ENCODE data around the gene SIX4.

GRCh38 chr14:57999450-57999935, 133.6 kb upstream of the SLC35F4 start:
- PRO-cap = no peak
- RAMPAGE, long total RNA, 4 experiments = start-site peak on the minus strand in 1 of 4 experiments, at chr14:57999741-57999828 at its widest, 6 reads per replicate

DNA sequence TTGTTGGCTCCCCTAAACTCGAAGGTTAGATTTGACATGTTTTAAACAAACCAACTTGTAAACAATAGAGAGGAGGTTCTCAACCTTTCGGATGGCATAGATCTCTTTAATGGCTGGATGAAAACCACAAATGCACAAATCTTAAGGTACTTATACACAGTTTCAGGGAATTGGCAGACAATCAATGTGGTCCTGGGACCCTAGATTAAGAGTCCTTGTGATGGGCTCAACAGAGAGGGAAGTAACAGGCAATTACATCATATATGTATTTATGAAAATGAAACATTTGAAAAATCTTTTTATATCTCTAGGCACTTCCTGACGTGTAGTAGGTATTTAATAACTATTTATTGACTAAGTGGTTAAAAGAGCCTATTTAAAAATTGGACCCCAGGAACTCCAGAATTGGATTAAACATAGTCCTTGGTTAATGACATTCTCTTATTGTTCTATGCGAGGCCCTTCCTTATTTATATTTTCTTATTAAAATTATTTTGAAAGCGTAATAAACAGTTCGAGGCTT, 928 bp downstream of the ACTR10 start:
- PRO-cap = no peak
- RAMPAGE, long total RNA, 4 experiments = no peak in any of the 4 experiments

GRCh38 chr14:58238364-58239328, 6.0 kb upstream of the PSMA3 start:
- PRO-cap = no peak
- RAMPAGE, long total RNA, 4 experiments = no peak in any of the 4 experiments

GRCh38 chr14:58331046-58331550, 32.7 kb downstream of the ARID4A start:
- PRO-cap = no peak
- RAMPAGE, long total RNA, 4 experiments = no peak in any of the 4 experiments

DNA sequence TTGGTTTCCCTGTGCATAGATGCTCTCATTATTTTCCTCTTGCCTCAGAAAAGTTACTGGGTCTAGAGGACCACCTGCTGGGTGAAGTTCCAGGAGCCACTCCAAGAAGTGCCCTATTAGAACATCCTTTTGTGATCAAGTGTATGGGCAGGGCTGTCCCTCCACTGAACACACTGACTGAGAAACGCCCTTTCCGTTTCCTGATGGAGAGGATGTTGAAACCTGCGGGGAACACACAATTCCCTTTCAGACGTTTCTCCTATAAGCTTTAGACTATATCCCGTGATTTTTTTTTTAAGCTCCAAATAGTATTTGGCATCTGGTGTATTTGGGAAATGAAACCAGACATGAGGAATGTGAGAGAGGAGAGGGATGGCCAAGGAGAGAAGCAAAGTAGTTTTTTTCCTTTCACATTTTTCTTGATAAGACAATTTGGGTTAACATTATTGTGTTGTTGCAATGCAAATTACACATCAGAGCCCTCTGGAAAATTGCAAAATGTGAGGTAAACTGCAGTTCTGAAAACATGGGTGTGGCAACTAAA, 66.7 kb downstream of the DAAM1 start:
- PRO-cap = no peak
- RAMPAGE, long total RNA, 4 experiments = no peak in any of the 4 experiments

GRCh38 chr14:59447335-59448116, 17.7 kb downstream of the GPR135 start:
- PRO-cap = no peak
- RAMPAGE, long total RNA, 4 experiments = start-site peak on the minus strand in 1 of 4 experiments, at chr14:59447711-59447927 at its widest, 8 reads per replicate

DNA sequence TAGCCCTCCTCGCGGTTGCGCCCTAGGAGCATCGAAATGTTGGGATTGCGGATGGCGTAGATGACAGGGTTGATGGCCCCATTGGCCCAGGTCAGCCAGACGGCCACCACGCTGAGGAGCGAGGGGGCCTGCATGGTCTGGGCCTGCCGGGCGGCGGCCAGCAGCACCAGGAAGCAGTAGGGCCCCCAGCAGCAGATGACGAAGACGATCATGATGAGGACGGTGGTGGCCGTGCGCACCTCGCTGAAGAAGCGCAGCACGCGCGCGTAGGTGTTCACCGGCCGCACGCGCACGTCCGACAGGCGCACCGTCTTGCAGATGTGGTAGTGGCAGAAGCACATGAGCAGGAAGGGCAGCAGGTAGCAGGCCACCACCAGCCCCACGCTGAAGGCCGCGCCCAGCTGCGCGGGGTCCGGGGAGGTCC, 1.2 kb downstream of the GPR135 start:
- PRO-cap = no peak
- RAMPAGE, long total RNA, 4 experiments = no peak in any of the 4 experiments

DNA sequence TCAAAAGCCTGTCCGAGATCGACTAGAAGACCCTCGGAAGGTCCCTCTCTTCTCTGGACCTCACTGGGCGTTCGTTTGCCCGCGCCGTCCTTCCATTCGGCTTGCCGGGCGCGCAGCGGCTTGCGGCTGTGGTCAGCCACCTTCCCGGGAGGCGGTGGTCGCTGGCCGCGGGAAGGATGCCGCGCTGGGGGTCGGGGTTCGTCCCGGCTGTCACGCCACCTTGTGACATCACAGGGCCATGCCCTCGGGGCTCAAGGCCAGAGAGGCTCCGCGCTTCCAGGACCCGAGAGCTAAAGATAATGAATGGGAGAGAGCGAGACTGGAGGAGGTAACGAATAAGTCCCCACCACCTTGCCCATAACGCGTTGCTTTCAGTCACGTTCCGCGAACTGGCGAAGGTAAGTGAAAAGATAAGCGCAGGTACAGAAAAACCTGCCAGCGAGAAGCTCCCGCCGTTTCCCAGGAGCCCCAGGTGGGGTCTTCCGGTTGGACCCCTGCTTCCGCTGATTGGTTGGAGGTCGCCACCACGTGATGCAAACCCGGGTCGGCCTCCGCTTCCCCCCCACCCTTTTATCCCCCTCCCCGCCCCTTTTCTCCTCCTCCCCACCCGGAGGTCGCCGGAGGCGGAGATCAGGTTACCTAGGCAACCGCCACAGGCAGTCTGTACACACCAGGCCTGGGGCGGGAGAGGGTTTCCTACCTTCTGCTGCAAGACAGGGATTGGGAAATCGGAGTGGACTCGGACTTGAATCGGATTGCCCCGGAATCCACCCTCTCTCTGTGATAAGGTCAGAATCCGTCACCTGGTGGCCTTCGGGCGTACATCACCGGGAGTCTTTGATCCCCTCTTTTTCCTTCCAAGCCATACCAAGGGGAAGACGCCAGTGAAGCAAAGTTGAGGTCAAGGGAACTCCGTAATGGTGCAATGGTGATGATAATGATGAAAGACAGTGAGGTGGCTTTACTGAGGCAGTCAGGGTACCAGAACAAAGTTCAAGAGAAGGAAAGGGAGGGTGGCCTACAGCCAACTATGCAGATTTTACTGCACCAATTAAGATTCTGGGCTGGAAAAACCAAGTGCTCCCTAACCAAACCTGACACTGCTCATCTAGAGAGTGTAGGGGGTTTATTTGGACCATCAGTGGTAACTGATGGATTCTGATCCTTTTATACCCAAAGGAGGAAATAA, 49.3 kb upstream of the RTN1 start:
- PRO-cap = no peak
- RAMPAGE, long total RNA, 4 experiments = no peak in any of the 4 experiments

GRCh38 chr14:60166144-60166629, 989 bp upstream of the DHRS7 start:
- PRO-cap = no peak
- RAMPAGE, long total RNA, 4 experiments = no peak in any of the 4 experiments

- PRO-cap = no peak
- RAMPAGE, long total RNA, 4 experiments = no peak in any of the 4 experiments
Measured at GRCh38 chr14:60244998-60245529, 4.0 kb upstream of the PPM1A start.

DNA sequence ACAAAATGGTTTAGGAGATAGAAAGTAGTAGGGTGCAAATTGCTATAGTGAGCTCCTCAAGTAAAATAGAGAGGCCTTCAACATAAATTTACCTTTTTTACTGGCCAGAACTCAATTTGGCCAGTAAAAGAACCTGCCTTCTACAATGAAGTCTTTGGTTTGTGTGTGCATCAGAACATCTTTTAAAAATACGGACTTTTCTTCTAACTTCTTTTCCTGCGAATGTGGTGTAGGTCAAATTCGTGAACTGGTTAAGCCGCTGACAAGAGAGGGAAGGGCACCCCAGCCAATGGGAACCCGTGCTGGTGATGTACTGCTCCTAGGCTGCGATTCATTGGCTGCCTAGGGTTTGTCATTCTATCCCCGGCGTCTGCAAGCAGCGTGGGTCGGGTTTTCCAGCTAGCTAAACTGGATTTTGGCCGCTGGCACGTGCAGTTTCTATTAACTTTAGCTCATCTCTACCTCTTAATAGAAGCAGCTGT, 1.2 kb upstream of the PPM1A start:
- PRO-cap = unidirectional peak, plus-strand start at position 360 of the sequence
- RAMPAGE, long total RNA, 4 experiments = no peak in any of the 4 experiments

DNA sequence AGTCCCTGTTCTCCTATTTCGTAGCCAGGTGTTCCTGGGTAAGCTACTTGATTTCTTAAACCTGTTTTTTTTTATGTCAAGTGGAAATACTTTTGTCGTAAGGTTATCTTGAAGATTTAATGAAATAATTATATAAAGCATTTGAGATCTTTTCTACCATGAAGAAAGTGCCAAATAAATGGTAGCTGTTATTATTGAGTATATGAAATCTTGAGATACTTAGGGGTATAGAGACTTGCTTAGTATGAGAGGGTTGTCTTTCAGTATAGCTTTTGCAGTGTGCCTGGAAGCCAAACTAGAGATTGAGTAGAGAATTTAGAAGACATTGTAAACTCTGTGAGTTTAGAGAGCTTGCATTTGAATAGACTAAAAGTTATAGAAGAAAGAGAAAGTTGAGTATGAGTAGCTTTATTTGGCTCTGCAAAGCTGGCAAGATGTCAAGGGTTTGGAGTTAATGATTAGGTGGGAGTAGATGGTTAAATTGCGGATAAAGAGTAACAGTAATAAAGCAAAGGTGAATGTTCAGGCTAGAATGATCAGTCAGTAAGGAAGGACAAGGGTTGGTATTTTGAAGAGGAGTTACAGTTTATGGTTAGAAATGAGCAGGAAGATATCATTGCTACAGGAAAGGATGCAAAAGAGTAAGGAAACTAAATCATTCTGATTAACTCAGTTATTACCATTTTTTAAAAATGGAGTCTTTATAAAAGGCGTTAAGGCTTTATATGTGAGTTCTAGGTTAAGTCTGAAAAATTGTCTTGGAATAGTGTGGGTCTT, 5.1 kb downstream of the PPM1A start:
- PRO-cap = no peak
- RAMPAGE, long total RNA, 4 experiments = no peak in any of the 4 experiments

GRCh38 chr14:60641347-60641718, 7.9 kb downstream of the SIX1 start:
- PRO-cap = no peak
- RAMPAGE, long total RNA, 4 experiments = no peak in any of the 4 experiments

GRCh38 chr14:60646930-60647543, 2.2 kb downstream of the SIX1 start:
- PRO-cap = no peak
- RAMPAGE, long total RNA, 4 experiments = no peak in any of the 4 experiments

DNA sequence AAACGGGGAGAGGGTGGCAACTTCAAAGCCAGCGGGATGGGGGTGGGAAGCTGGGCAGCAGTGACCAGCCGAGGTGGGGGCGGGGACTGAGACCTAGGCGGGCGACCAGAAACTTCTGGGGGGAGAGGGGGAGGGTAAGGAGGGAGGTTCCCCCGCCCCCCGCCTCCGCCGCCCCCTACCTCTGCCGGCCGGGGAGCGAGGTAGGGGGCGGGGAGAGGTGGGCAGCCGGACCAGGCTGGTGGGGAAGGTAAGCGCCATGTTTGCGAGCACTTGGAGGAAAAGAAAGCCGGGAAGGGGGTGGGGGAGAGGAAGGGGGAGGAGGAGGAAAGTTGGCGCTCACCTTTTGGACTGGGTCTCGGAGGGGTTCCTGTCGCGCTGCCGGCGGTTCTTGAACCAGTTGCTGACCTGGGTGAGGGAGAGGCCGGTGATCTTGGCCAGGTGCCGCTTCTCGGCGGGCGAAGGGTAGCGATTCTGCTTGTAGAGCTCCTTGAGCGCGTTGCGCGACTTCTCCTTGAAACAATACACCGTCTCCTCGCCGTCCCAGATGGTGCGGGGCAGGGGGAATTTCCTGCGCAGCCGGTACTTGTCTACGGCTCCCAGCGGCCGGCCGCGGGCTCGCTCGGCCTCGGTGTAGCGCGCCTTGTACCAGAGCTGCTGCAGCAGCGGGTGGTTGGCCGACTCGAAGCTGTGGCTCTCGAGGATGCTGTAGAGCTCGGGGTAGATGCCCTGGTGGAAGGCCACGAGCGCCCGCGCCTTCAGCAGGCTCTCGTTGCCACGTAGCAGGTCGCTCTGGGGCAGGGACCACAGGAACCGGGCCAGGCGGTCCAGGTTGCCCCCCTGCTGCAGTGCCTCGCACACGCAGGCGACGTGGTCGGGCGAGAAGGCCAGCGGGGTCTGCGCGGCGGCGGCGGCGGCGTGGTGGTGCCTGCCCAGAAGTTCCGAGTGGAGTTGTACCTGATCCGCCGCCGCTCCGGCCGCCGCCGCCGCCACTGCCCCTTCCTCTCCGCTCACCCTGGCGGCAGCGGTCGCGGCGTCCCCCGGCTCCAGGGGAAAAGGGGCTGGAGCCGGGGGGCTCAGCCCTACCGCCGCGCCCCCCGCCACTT, 928 bp downstream of the SIX4 start:
- PRO-cap = unidirectional peak, plus-strand start at position 203 of the sequence
- RAMPAGE, long total RNA, 4 experiments = no peak in any of the 4 experiments

- PRO-cap = unidirectional peak, minus-strand start at chr14:60724253; unidirectional peak, minus-strand start at chr14:60724326
- RAMPAGE, long total RNA, 4 experiments = no peak in any of the 4 experiments
Measured at GRCh38 chr14:60723975-60724807, at the start of gene SIX4. Gene SIX4, minus strand, starts transcription at chr14:60724351.

DNA sequence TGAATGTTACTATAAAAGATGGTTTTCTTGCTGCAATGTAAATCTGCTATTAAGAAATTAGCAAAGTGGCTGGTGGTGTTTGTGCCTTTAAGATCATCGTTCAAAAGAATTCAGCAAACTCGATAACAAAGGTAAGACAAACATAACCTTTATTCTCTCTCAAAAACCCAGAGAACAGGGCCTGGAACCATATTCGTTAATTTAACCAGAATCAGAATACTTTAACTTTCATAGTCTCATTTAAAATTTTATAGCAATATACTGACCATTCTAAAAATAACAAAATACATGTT, 3.3 kb downstream of the TMEM30B start:
- PRO-cap = no peak
- RAMPAGE, long total RNA, 4 experiments = no peak in any of the 4 experiments

GRCh38 chr14:61281678-61282158, 580 bp upstream of the TMEM30B start:
- PRO-cap = unidirectional peak, minus-strand start at chr14:61281802
- RAMPAGE, long total RNA, 4 experiments = no peak in any of the 4 experiments

- PRO-cap = no peak
- RAMPAGE, long total RNA, 4 experiments = no peak in any of the 4 experiments
Measured at GRCh38 chr14:61334774-61335423, 13.5 kb downstream of the PRKCH start.

GRCh38 chr14:61335936-61336558, 14.7 kb downstream of the PRKCH start:
- PRO-cap = no peak
- RAMPAGE, long total RNA, 4 experiments = no peak in any of the 4 experiments